Measurements from ENCODE around the gene ZNF138.

- RRBS: no CpG with 5 or more reads among the region's 8 CpGs
Observed at GRCh38 chr7:52430380-52430866, 605.0 kb upstream of the POM121L12 start.

DNA sequence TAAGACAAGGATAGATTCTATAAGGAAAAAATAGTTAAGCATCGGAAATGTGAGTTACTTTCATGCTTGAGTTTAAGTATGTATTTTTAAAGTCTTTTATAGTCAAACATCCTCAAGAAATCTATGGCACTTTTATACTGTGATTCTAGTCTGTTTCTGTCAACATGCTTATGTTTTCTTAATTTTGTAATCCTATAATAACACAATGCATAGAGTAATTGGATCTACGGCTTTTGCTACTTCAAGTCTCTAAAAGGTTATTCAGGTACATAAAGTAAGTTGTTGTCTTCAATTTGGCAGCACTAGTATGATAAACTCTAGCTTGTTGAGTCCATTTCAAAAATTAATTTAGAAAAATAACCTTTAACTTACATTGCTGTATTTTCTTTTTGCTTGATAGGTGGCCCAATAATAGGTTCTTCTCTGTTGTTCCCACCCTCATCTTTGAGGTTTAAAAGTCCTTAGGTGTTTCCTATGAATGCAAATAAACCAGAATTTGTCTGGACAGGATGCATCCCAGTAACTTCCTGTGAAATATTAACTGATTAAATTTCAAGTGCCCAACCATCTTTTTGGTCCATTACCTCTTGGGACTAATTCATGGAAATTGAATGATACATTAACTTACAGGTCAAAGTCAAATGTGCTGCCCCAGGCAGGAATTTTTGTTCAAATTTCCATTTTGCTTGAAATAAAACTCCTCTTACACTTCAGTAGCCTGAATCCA is 383.2 kb downstream of the POM121L12 start:
- RRBS: no CpG with 5 or more reads among the region's 2 CpGs

DNA sequence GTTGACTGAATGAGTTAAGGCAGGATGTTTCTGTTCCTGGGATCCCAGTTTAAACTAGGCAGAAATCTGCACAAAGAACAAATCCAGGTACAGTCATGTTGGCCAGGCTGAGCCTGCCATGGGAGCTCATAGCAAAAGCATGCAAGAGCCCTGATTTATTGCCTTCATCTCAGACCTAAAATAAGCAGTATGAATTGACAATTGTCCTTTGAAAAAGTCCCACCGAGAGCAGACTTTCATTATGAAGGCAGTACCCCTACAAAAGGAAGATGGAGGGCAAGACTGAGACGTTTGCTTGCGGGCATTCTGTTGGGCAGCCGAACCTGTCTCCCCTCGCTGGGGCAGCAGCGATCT is 558.5 kb upstream of the VSTM2A start:
- RRBS: no CpG with 5 or more reads among the region's 6 CpGs

DNA sequence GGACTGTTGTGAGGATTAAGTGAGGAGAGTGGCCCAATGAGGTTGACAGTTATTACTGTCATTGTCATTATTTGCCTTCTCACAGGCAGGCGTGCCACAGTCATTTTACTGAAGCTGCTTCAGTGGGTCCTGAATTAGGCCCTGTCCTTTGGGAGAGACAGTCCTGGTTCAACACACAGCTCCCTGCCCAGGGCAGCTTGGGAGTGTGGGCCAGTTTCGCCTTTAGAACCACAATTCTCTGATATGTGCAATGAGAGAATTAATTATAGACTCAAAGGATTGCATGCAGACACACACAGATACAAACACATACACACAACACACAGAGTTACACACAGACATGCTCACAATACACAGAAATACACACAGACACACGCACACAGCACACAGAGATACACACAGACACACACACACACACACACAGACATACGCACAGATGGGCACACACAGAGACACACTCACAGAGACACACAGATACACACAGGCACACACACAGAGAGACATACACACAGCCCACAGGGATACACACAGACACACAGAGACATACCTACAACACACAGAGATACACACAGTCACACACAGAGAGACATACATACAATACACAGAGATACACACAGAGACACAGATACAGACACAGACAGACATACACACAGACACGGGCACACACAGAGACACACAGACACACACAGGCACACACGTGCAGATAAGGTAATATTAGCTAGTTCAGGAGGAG is 76.7 kb downstream of the EGFR start:
- RRBS: no CpG with 5 or more reads among the region's 6 CpGs

DNA sequence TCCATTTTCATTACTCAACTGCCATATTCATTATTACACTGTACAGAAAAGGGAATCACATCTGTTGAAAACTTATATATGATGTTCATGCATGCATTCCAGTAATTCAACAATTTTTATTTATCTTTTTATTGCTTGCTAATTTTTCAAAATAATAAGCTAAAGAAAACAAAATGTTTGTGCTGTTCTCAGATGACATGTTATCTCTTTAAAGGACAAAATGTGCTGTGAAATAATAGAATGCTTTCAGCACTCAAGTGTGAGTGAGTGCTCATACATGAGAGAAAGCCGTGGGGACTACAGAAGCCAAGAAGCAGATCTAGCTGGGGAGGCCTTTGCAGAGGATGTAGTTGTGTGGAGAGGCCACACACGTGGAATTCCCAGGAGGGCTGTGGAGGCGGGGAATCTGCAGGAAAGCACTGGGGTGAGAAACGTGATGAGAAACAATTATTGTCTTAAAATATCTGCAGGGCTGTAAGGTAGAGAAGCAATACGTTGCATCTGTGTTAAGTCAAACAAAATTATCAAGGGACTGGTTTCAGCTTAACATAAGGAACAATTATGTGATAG is 110.2 kb downstream of the EGFR start:
- RRBS: no CpG with 5 or more reads among the region's 5 CpGs

- RRBS: no CpG with 5 or more reads among the region's 12 CpGs
Observed at GRCh38 chr7:55132812-55133585, 114.2 kb downstream of the EGFR start.

DNA sequence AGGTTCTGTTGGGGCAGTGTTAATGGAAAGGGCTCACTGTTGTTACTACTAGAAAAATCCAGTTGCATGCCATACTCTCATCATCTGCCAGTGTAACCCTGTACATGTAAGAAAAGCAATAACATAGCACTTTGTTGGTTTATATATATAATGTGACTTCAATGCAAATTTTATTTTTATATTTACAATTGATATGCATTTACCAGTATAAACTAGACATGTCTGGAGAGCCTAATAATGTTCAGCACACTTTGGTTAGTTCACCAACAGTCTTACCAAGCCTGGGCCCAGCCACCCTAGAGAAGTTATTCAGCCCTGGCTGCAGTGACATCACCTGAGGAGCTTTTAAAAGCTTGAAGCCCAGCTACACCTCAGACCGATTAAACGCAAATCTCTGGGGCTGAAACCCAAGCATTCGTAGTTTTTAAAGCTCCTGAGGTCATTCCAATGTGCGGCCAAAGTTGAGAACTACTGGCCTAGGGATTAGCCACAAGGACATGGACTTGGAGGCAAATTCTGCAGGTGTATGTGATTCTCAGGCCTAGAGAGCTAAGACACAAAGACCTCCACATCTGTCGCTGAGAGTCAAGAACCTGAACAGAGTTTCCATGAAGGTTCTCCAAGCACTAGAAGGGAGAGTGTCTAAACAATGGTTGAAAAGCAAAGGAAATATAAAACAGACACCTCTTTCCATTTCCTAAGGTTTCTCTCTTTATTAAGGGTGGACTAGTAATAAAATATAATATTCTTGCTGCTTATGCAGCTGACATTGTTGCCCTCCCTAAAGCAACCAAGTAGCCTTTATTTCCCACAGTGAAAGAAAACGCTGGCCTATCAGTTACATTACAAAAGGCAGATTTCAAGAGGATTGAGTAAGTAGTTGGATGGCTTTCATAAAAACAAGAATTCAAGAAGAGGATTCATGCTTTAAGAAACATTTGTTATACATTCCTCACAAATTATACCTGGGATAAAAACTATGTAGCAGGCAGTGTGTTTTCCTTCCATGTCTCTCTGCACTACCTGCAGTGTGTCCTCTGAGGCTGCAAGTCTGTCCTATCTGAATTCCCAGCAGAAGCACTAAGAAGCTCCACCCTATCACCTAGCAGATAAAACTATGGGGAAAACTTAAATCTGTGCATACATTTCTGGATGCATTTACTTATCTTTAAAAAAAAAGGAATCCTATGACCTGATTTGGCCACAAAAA is 154.7 kb upstream of the LANCL2 start:
- RRBS: no CpG with 5 or more reads among the region's 6 CpGs

DNA sequence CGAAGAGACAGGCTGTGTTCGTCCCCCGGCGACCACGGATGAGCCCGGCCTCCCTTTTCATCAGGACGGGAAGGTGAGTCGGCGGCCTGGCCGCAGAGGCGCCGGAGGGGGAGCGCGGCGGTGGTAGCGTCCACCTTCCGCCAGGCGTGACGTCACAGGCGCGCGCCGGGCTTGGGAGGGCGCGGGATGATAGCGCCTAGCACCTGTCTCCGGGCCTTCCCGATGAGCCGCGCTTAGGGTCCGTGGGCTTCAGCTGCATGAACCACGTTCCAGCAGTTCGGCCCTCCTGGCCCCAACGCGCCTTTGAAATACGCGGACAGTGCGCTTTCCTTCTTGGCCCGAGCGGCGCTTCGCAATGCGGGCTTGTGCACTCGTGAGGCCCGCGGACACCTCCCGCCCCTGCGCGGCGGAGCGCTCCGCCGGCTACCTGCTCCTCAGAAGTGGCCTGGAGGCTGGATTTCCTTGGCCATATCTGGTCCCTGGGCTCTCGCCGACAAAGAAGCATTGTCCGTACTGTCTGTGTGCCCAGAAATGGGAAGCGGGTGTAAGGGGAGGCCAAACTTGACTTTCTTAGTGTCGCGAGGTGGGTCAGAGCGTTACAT is 1.1 kb downstream of the LANCL2 start:
- RRBS: 2% methylated on average over 22 of the region's 60 CpGs

GRCh38 chr7:55366759-55367319 is 1.7 kb downstream of the LANCL2 start:
- RRBS: no CpG with 5 or more reads among the region's 11 CpGs

DNA sequence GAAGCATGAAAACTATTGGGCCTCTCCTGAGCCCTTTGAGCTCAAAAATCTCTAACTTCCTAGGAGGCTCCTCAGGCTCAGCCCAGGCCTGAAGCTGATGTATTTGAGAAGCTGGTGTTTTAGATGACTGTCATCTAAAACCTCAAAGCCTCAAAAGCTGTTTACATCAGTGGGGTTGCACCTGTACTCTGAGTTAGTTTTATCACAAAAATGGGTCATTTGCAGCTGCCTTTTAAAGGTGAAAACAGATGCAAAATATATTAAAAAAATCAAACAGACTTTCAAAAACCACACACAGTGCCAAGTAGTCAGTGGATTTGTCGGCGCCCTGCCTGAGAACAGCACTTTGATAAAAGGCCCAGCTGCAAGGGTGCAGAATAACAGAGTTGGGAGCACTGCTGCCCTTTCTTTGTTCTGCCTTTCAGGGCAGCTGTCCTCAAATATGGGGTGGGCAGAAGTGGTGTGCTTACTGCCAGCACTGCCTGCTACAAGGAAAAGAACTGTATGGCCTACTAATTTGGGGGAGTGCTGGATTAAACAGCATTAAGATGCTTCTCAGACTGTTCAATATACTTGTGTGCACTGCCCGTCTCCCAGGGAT is 103.0 kb downstream of the VOPP1 start:
- RRBS: no CpG with 5 or more reads among the region's 3 CpGs

DNA sequence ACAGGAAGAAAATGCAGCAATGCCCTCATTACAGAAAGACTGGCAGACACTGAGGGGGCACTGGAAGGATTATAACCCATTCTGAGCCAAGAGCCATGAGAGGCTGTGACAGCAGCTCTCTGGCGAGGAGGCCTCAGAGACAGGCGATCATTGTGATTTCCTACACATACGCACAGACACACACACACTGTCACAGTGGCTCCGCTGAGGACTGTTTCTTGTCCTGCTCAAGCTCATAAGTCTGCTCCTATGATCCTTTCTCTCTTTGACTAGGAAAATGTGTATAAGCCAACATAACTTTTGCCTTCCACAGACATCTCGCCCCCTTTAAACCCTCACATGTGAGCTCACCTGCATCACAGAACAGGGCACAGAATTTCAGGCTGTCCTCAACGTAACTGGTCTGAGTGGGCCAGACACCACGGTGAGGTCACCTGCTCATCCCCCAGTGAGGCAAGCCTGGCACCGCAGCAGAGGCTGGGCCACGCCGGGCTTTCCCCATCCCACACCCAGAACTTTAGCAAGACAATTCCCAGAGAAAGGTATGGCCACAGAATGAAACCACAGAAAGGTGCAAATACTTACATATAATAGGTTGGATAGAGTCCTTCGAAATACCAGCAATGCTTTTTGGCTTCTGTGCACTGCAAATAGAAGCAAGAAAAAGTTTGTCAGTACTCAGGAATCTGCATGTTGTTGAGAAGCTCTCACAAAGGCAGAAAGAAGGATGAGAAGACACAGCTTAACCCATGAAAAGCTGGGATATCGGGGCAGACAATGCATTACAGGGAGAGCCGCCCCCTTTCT is 51.6 kb downstream of the VOPP1 start:
- RRBS: no CpG with 5 or more reads among the region's 13 CpGs

DNA sequence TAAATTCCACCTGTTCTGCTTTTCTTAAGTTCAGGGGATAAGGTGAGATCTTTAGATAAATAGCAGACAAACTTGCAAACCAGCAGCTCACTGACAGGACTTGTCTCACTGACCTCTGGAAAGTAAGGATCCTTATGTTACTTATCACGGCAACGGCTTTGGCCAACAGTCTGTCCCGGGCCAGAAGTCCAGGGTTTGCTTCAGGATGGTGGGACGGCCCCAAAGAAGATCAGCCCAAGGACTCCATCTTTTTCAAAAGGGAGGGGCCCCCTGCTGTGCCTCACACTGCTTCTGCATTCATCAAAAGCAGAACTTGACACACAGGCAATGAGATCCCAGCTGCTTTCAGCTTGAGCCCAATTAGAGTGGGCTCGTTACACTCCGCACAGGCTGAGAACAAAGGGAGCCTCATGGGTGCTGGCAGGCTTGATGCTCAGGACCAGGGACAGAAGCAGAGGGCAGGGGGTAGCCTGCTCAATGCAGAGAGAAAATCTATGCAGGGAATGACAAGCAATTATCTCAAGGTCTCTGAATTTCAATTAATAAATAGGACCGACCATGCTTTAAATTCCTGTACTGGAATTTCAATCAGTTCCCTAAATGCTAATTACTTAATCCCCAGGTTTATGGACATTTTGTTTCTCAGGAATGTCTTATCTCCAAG is 45.5 kb downstream of the VOPP1 start:
- RRBS: no CpG with 5 or more reads among the region's 7 CpGs

DNA sequence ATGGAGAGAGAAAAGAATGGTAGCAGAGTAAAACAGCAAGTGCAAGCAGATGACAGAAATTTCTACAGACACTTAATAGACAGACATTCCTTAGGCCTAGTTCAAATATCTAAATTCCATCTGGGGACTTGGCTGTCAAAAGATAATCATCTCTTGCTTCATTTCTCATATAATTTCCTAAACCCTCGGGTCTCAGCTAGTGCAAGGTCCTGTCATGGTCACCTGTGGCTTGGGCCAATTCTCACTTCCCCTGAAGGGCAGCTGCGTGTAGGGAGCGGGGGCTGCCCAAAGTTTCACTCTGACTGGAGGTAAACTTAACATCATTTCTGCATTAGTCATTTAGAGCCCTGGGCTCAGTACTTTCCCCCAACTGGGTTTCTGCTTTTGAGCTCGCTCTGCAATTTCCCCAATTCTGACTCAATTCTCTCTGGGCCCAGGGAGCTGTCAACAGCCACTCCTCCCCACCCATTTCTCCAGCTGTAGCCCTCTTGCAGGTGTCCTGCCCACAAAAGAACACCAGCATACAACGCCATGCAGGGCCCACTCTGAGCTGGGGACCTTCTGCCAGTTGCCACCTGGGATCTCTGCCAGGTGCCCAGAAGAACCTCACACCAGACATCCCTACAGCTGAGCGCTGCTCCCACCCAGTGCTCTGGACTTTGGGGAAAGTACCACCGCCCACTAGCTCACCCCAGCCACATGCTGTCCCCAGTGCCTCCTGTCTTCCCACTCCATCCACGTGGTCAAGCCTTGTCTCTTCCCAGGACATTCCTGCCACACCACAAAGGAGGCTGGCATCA is 38.0 kb downstream of the VOPP1 start:
- RRBS: no CpG with 5 or more reads among the region's 8 CpGs

- RRBS: no CpG with 5 or more reads among the region's 10 CpGs
Observed at GRCh38 chr7:55965852-55966365, 1.5 kb downstream of the NIPSNAP2 start.

- RRBS: no CpG with 5 or more reads among the region's 4 CpGs
Observed at GRCh38 chr7:56063027-56063632, 956 bp upstream of the SUMF2 start.

GRCh38 chr7:56074041-56074712 is 10.1 kb downstream of the SUMF2 start:
- RRBS: 5% methylated on average over 4 of the region's 25 CpGs

DNA sequence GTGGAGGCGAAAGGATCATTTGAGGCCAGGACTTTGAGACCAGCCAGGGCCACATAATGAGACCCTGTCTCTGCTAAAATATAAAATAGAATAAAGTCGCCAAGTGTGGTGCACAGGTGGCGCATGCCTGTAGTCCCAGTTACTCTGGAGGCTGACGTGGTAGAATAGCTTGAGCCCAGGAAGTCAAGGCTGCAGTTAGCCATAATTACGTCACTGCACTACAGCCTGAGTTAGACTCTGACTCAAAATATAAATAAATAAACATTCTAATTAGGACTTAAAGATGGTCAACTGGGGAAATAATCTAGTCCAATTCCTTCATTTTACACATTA is 771 bp downstream of the CHCHD2 start:
- RRBS: no CpG with 5 or more reads among the region's 5 CpGs

- RRBS: no CpG with 5 or more reads among the region's 22 CpGs
Observed at GRCh38 chr7:56537975-56538486, 421.8 kb upstream of the NUPR2 start.

- RRBS: 20% methylated on average over 6 of the region's 68 CpGs
Observed at GRCh38 chr7:63899890-63901145, 98.3 kb upstream of the ZNF722 start.

- RRBS: 1% methylated on average over 5 of the region's 43 CpGs
Observed at GRCh38 chr7:64793969-64794979, at the start of gene ZNF138. Gene ZNF138, plus strand, starts transcription at chr7:64794428.